Osteocyte (in vitro differentiated cells): Measurements from ENCODE around the genes SPANXA1, SPANXD, SLITRK2 and HSFX1.

DNA sequence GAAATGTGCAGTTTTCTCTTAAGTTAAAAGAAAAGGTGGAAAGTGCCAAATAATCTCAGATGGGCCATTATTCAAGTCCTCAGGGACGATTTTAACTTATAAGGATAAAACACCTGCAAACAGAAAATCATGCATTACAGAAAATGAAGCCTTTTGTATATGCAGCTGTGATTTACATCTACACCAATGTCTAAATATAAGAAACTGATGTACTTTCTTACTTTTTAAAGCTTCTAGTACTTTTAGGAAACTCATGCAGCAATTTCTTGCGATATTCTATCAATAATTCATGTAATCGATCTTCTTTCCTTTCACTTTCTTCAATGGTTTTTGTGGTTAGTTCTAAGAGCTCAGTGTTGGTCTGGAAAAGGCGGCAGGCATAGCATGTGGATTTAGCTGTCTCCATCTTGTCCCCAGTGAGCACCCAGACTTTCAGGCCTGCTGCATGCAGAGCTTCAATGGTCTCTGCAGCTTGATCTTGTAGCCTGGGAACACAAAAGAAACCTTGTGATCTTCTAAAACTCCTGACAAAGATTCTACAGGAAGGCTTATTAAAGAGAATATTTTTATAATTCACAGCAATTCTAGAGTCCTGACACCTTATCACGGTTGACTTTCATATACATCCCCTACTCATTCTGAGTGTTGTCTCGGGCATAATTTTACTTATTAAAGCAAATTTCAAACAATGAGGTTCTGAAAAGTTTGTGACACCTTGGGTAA, 66.7 kb upstream of the MCF2 start:
- PRO-cap: no peak

- PRO-cap: bidirectional peak, plus-strand start at chrX:139933632, minus-strand start at chrX:139933455
Measured at GRCh38 chrX:139933360-139933865, 560 bp upstream of the ATP11C start.

DNA sequence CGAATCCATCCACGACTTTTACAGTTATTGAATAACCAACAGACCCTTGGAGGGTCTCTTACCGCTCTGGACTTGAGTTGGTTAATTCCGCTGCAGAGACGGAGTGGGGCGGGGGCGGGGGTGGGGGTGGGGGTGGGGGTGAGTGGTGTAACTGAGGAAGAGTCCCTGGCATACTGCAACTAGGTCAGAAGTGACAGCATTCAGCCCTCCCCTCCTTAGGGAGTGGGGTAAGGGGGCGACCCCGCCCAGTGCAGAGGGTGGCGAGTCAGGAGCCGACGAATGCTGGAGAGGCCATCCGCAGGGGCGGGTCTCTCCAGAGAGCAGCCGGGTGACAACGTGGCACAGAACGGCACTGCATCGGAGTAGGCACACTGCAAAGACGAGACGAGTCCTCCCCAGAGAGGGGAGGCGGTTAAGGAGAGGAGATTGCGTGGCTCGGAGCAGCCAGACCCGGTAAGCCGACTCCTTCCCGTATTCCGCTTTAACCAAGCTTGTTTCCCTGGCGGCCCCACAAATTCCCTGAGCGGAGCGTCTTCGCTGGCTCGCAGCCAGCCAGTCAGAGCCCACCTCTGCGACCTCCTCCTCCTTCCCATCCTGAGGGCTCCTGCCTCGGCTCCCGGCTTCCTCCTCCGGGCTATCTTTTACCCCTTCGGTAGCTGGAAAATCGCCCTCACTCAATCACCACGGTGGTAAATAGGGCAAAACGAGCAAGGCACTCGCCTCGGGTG, 238.0 kb upstream of the SPANXB1 start:
- PRO-cap: bidirectional peak, plus-strand start at position 382 of the sequence, minus-strand start at position 414 of the sequence

DNA sequence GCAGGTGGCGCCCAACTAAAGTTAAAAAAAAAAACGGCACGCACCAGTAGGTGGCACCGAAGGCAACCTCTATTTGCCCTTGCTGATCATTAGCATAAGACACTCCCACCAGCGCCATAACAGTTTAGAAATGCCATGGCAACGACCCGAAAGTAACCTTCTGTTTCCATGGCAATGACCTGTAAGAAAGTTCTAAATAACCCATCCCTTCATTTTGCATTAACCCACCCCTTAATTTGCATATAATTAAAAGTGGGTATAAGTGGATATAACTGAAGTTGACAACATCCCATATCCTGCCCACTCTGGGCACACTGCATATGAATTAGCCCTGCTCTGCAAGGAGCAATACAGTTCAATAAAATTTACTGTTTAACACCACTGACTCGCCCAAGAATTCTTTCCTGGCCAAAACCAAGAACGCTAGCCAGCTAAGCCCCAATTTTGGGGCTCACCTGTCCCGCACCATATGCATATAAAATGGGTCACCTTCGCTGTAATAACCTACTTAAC, 83.8 kb upstream of the SPANXB1 start:
- PRO-cap: no peak

- PRO-cap: no peak
Measured at GRCh38 chrX:141002133-141002486, 284 bp upstream of the SPANXB1 start.

GRCh38 chrX:141584612-141584912, at the start of gene SPANXA1:
TSS of gene SPANXA1 (minus strand) at chrX:141584738.
- PRO-cap: no peak

- PRO-cap: no peak
Measured at GRCh38 chrX:141698336-141698588, 277 bp downstream of the SPANXD start.

- PRO-cap: no peak
Measured at GRCh38 chrX:141698594-141699039, at the start of gene SPANXD. TSS of gene SPANXD (minus strand) at chrX:141698739.

- PRO-cap: no peak
Measured at GRCh38 chrX:142201552-142202058, 3.5 kb downstream of the MAGEC2 start.

DNA sequence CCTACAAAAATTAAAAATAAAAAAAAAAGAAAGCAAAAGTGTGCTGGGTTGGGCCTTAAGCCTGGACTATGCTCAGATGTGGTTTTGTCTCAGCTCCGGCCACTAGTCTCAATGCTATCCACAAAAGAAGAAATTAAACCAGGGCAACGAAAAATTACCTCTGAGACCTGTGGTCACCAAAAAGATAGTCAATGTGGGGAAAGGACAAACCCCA, 210.3 kb upstream of the MAGEC2 start:
- PRO-cap: no peak

- PRO-cap: no peak
Measured at GRCh38 chrX:142490674-142490938, 285.5 kb upstream of the MAGEC2 start.

DNA sequence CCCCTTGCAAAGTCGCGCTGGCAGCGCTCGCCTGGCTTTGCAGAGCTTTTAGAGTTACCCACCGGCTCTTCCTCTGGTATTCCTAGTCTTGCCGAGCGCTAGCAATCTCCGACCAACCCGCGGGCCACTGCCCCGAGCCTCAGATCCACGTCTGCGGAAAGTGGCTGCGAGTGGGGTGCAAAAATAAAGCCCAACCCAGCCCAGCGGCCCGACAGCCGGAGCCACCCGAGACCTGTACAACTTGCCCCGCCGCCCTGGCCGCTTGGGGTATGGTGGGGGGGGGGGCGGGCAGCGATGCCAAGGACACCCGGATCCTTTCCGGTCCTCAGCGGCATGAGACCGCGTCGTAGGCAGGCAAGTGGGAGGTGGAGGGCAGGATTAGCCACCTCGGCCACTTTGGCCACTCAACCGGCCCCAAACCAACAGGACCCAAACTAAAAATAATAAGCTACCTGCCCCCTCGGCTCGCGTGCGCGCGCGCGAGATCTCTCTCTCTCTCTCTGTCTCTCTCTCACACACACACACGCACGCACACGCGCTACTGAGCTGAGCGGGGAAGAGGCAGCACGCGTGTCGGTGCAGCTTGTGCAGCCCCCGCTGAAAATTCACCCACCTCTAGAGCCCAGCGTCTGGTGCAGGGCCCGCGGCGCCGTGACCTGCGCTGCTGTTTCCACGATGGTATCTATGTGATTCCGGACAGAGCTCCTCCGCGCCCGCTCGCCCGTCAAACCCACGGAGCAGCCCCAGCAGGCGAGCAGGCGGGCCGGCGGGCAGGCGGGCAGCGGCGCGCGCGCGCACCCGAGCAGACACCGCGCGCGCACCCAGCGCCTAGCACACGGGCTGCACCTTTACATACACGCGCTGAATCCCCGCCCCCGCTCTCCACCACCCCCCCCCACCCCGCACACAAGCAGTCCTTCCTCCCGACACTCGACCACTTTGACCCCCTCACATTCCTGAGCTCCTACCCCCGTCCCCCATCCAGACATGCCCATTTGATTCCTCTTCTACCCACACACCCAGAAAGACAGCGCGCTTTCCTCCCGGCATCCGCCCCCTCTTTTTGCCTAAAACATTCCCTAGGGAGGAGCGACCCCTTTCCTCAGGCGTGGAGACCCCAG, 1.3 kb downstream of the SLITRK4 start:
- PRO-cap: no peak

DNA sequence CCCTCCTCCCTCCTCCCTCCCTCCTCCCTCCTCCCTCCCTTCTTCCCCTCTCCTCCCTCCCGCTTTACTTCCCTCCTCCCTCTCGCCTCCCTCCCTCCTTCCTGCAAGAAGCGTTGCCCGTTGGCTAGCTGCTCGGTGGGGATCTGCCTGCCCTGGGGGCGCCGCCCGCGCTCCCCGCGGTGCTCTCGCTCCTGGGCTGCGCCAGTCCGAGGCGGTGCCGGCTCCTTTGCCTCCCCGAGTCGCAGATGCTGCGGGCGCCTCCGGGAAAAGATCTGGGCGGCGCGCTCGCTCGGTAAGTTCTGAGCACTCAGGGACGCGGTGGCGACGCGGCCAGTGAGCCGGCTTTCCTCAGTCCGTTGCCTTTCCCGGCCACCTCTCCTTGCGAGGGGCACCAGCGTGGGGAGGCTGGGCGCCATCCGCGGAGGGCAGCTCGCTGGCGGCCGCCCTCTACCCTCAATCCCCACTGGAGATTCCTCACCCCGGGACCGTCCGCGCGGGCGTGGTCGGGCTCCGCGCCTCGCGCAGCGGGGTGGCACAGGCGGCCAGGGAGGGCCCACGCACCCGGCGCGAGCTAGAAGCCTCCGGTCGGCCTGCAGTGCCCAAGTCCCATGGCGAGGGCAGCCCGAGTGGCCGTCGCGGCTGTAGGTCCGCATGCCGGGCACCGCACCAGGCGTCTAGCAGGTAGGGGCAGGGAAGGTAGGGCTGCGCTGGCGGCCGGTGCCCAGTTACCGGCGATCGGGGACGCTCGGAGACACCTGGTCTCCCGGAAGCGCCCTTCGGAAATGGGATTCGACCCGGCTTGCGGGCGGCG, at the start of gene SLITRK2:
Gene SLITRK2, plus strand, starts transcription at position 95 of the 811 bp plus-strand sequence.
- PRO-cap: no peak

- PRO-cap: no peak
Measured at GRCh38 chrX:145821104-145821713, 3.6 kb downstream of the SLITRK2 start.

- PRO-cap: no peak
Measured at GRCh38 chrX:147932237-147932743, 20.6 kb downstream of the FMR1 start.

DNA sequence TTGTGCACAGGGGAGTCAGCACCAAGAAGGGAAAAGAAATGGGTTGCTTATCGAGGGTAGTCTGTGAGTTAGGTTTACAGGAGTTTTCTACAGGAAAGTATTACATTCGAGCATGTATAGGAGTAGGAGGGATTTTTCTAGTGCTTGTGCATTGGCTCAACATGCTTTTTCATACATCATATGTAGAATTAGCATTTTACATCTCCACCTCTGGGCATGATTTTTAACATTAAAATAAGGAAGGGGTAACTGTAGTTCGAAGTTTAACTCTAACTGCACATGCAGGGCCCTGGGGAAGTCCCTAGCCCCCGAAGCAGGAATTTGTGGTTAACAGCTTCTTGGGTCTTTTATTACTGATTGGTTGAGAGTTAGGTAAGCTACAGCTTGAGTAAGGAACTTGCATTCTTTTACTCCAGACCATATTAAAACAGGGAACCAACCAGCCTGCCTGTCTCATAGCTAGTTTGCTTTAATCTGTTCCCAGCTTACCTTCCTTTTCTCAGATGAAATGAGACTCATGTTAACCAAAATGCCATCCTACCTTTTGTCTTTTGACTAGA, 119.9 kb upstream of the AFF2 start:
- PRO-cap: no peak

DNA sequence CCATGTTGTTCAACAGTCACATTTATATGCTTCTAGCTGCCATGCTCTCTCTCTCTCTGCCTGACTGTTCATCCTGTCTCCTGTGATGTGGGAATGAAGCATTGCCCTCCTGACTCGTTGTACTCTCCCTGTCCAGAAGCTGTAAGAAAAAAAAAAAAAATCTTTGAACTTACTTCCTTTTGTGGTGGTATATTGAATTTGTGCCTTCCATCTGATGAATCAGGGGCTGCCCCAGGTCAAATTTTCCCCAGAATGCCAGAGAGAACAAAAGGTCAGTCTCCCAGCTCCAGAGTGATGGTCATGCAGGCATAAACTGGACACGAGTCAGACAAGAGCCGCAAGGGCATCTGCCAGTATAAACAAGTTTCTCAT, 167.1 kb downstream of the ENSG00000287585 start:
- PRO-cap: unidirectional peak, minus-strand start at position 95 of the sequence

DNA sequence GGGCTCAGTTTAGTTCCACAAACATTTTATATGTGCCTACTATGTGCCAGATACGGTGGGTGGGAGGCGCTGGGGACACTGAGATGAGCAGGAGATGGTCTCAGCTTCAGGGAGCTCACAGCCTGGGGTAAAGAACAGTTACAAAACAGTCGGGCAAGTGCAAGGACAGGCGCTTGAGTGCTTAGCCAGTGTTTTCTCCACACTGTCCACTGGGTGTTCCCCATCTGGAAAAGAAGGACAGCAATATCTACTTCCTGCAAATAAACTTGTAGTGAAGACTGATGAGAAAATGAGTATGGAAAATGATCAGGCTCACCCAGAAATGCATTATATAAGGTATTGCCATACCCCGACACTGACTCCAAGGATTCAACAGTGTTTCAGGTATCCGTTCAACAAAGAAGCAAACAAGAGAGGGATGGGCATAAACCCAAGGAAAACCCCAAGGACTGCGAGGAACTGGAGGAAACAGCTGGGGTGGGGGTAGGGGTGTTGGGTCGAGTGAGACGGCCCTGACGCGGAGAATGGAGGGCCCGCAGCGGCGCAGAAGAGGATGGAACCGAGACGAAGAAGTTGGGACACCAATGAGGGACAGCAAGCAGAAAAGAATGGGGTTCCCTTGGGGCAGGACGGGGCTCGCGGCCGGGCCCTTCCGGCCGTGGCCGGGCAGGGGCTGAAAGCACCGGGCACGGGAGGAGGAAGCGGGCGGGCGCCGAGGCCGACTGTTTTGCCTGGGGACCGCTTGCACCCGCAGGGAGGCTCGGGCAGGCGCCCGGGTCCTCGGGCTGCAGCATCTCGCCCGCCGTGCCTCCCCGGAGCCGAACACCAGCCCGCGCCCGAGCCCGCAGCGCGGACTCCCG, 703 bp downstream of the TMEM185A start:
- PRO-cap: no peak

DNA sequence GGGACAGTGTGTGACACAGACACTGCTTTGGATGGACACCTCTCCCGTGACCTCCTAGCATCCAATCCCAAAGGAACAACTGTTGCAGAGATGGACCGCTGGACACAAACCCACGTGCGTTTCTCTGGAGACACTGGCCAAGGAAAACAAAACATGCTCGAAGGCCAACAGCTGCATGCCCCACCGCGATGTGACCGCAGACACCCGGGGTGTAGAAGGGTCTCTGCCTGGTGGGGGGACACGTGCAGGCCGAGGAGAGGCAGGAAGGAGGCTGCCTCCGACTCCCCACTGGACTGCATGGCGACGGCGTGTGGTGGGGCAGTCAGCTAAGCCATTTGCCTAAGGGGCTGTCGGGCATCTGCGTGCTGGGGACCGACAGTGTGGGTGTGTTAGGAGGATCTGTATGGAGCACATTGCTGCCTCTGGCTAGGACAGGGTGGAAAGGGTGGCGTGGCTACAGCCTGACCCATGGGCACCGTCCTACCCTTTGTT, at the start of gene HSFX1:
Gene HSFX1, plus strand, starts transcription at position 272 of the 492 bp plus-strand sequence.
- PRO-cap: no peak

- PRO-cap: no peak
Measured at GRCh38 chrX:149830096-149830866, 48.6 kb downstream of the MAGEA9 start.